HT-29 (cell line): ENCODE measurements around the genes EIF2S1, PLEK2 and RDH11.

- RAMPAGE, long total RNA, result no peak
These were observed 6.3 kb upstream of the GPHN start for GRCh38 chr14:66501557-66502100.

DNA sequence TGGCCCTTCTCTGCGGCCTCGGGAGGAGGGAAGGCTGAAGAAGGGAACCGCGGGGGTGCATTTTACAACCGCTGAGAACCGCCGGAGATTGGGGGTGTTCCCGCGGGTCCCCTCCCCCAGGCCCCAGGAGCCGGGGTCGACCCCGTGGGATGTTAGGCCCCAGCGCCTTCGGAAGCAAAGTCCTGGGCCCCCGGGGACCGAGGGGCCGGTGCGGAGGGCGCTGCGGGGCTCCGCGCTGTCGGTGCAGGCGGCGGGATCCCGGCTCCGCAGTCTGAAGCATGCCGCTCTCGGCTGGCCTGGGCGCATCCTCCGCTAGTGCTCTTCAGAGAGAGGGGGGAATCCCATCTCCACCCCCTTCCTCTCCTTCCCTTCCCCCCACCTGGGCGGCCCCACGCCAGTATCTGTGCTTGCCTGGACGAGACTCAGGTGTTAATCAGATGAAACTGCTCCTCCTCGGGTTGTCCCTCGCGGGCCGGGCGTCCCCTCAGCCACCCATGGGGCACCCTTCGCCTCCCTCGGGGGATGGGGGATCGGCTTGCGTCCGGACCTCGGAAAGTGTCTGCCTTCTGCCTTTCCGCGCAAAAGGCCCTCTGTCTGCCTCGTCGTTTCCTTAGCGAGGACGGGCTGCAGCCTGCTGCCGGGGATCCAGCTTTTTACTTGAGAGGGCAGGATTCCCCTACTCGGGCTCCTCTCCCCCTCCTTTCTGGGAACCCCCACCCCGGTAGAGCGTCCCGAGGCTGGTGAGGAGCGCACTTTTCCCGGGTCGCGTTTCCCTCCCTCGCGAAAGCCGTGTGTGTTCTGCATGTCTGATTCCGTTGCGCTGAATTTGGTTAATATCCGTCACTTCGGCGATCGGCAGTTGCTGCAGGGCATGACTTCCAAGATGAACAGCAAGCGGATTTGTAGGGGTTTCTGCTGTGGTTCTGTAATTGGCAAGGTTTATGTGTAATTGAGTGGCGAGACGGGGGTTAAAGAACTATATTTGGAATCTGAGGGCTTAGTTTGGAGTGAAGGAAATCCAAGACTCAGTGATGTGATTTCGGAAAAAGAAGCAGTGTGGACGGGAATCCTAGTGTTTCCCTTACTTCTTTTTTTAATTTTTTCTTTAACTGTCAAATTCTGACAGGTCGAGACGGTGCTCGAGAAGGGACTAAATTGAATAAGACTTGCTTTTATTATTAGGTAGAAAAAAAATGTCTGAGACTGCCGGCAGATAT, 1.1 kb downstream of the GPHN start:
- RAMPAGE, long total RNA, result no peak

GRCh38 chr14:66746430-66746724, 238.4 kb downstream of the GPHN start:
- RAMPAGE, long total RNA, result no peak

DNA sequence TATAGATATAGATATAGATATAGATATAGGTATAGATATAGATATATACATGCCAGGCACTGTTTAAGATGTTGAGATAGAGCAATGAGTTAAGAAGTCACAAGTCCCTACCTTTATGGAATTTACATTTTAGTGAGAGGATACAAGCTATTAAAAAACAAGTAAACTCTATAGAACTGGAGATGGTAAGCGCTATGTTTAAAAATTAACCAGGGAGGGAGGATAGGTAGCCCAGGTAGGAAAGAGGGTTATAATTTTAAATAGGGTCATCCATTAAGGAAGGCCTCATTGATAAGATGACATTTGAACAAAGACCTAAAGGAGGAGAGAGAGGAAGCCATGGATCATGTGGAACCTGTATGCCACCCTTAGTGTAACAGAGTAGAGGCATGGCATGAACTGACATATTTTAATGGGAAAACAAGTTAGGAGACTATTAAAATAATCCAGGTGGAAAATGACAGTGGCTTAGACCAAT, 333.1 kb downstream of the GPHN start:
- RAMPAGE, long total RNA, result no peak

- RAMPAGE, long total RNA, result no peak
These were observed 21.3 kb upstream of the GARIN2 start for GRCh38 chr14:67167776-67168534.

DNA sequence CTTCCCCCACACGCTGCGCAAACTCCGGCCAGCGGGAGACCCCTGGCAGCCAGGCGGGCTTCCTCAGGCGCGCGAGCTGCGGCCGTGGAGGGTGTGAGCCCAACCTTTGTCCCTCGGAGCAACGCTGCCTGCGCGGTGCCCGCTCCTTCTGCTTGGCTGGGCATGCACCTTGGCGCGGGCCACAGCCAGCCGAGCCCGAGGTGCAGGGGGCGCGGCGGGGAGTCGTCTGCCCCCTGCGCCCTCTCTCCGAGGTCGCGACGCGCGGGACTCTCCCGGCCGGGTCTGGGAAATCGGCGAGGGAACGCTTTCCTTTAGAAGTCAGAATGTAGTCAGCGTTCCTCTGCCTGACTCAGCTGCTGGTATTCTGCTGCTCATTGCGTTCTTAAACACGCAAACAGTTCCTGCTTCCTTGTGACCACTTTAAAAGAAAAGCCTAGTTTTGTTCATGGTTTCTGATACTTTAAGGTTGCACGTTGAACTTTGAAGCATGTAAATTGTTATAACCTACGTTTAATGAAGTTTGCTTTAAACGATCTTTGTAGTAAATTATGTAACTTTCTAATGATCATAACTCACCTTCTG, 483 bp downstream of the PALS1 start:
- RAMPAGE, long total RNA, result no peak

DNA sequence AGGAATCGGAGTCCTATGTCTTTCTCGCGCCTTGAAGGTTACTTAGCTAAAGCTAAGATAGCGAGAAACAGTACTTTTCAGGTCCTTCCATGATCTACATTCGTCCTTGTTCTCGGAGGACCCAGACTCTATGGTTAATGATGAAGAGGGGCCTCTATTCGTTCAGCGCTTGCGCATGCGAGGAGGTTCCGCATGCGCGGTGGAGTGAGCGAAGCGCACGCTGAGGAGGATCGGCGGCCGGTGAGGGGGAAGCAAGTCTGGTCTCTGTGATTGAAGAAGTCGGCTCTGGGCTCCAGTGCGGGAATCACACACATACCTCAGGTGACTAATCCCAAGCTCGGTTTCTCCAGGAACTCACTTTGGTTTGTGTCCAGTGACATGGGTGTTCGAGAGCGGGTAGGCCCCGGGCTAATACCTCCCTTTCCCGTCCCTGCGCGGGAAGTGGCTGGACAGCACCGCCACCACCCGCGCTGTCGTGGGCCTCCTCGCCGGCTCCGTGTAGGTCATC, at the start of gene EIF2S1:
TSS of gene EIF2S1 (plus strand) at position 193 of the 508 bp plus-strand sequence.
- RAMPAGE, long total RNA, result start-site peak on the plus strand centred at position 205 of the sequence, 41 bp wide, 191 and 298 reads in 2 replicates

DNA sequence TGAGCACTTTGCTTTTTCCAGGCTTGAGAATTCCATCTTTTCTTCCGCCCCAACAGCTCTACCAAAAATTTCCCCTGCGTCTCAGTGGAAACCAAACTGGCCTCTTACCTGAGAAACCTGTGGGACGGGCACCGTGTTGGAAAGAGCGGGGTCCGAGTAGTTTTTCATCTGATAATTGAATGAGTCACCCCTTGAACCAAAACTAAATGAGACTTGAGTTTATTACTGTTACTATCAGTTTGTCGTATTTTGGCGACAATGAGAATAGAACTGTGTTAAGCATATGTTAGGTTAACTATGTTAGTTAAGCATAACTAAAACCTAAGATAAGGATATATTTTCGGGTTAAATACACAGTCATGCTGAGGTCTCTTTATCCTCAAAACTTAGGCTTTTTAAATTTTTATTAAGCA, 689 bp downstream of the EIF2S1 start:
- RAMPAGE, long total RNA, result no peak

DNA sequence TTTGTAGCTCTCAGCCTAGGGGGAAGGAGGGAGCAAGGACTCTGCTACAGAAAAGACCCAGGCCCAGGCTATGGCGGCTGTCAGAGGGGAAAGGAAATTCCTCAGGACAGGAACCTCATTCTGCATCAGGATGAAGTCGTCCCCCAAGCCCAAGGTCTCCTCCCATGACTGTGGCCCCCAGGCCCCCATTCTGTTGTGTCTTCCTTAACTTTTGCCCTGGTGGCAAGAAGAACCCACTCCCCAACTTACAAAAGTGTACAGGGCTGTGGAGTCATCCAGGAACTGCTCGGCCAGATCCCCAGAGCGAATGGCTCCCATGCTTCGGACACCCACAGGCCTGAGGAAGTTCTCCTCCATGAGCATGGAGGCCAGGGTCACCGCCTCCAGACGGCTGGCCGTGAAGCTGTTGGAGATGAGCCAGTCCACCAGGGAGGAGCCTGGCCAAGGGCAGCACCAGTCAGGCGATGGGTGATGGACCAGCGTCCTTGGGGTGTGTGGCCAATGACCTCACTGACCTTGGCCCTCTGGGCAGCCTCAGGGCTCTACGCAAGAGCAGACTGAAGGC, 19.5 kb downstream of the PLEK2 start:
- RAMPAGE, long total RNA, result no peak

DNA sequence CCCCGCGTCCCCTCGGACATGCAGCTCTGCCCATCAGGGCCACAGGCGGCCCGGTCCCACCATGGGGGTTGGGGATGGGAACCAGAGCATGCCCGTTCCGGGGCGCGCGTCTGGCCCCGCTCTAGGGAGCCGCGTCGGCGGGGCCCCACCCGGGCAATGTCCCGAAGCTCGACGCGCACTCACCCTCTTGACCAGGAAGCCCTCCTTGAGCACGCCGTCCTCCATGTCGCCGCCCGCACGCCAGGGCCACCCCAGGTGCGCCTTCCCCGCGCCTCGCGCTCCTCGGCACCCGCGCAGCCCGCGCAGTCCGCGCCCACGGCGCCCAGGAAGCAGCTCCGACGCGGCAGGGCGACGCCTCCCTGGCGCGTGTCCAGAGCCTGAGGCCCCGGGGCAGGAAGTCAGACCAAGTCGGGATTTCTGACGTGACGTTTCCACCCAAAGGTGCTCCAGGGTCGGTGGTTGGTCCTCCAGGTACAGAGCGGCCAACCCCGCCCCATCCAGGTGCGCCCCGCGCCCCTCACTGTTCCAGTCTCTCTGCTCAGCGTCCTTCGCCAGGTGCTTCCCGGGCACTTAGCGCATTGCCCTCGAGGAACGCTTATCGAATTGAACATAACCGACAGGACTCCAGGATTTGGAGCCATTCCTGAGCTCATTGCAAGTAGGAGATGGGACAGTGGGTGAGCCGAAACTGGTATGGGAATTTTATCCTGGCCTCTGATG, at the start of gene PLEK2:
TSS of gene PLEK2 (minus strand) at position 331 of the 720 bp plus-strand sequence.
- RAMPAGE, long total RNA, result no peak

DNA sequence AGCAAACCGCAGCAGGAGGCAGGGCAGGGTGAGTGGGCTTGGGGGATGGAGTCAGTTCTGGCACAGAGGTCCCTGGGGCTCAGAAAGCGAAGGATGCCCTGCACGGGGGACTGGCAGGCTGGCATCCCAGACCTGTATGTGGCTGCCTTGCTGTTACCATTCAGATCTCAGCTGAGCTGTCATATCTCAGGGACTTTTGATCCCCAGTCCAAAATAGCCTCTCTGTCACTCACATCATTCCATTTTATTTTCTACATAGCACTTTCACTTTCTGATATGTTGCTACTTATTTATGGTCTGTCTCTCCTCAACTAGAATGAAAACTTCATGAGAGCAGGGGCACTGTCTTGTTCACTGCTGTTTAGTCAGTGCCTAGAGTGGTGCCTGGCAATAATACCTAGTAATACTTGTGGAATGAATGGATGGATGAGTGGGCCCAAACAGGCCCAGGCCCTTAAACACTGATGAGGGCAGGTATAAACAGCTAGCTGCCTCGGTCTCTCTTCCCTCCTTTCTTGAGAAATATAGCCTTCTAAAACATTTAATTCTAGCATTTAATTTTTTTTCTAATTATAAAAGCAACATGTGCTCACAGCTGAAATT, 4.5 kb downstream of the TMEM229B start:
- RAMPAGE, long total RNA, result no peak

DNA sequence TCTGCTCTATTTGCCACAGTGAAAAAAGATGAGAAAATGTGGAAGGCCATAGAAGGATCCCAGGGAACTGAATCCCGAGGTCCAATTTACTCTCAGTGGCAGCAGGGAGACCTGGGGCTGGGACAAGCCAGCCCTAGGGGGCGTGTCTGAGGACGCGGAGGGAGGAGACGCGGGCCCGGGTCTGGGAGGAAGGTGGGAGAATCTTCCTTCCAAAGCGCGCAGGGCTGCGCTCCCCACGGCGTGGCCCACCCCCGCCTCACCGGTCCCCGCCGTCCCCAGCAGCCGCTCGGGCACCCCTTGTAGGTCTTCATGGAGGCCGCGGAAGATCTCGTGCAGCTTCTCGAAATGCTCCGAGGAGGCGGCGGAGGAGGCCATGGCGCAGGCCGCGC, 323 bp downstream of the VTI1B start:
- RAMPAGE, long total RNA, result no peak

- RAMPAGE, long total RNA, result start-site peak on the minus strand at chr14:67695725-67695735, 60 and 72 reads in 2 replicates
These were observed at the start of gene RDH11 for GRCh38 chr14:67695250-67696191. Gene RDH11, minus strand, starts transcription at chr14:67695764.

GRCh38 chr14:68036074-68036773, 216.6 kb downstream of the RAD51B start:
- RAMPAGE, long total RNA, result no peak

GRCh38 chr14:68140149-68140996, 320.8 kb downstream of the RAD51B start:
- RAMPAGE, long total RNA, result no peak

GRCh38 chr14:68145070-68145465, 325.5 kb downstream of the RAD51B start:
- RAMPAGE, long total RNA, result no peak

GRCh38 chr14:68229830-68230319, 410.3 kb downstream of the RAD51B start:
- RAMPAGE, long total RNA, result no peak

GRCh38 chr14:68268701-68269129, 449.1 kb downstream of the RAD51B start:
- RAMPAGE, long total RNA, result no peak

- RAMPAGE, long total RNA, result no peak
These were observed 391.5 kb downstream of the ZFP36L1 start for GRCh38 chr14:68401322-68401719.

DNA sequence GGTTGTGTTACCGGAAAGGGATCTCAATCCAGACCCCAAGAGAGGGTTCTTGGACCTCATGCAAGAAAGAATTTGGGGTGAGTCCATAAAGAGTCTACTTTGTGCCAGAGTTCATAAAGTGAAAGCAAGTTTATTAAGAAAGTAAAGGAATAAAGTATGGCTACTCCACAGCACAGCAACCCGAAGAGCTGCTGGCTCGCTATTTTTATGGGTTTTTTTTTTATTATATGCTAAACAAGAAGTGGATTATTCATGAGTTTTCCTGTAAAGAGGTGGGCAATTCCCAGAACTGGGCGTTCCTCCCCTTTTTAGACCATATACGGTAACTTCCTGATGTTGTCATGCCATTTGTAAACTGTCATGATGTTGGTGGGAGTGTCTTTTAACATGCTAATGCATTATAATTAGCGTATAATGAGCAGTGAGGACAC, 372.6 kb downstream of the ZFP36L1 start:
- RAMPAGE, long total RNA, result no peak